ENCODE measurements around a stretch of chr10.

- PRO-cap, result no peak
Observed at GRCh38 chr10:91590276-91590820, 42.5 kb downstream of the PPP1R3C start.

GRCh38 chr10:91613131-91614095 is 19.5 kb downstream of the PPP1R3C start:
- PRO-cap, result no peak

DNA sequence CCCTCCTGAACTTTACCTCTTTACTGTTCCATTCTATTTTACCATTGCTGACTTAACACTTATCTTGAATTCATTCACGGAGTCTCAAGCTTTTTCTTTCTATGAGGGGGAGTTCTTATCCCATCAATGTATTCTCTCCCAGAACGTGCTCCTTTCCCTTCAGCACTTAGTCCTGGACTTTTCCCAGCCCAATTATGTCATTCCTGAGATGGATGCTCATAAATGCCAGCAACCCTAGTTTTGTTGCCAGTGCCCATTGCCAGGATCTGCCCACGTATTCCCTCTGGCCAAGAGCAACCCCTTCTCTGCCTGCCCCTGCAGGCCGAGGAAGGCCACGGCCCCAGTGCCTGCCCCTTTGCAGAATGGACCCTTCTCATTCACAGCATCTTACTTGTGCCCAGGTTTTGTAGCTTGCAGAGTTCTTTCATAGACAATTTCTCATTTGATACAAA is 67.4 kb upstream of the PPP1R3C start:
- PRO-cap, result no peak

GRCh38 chr10:92122724-92123511 is 168.0 kb downstream of the CPEB3 start:
- PRO-cap, result no peak

DNA sequence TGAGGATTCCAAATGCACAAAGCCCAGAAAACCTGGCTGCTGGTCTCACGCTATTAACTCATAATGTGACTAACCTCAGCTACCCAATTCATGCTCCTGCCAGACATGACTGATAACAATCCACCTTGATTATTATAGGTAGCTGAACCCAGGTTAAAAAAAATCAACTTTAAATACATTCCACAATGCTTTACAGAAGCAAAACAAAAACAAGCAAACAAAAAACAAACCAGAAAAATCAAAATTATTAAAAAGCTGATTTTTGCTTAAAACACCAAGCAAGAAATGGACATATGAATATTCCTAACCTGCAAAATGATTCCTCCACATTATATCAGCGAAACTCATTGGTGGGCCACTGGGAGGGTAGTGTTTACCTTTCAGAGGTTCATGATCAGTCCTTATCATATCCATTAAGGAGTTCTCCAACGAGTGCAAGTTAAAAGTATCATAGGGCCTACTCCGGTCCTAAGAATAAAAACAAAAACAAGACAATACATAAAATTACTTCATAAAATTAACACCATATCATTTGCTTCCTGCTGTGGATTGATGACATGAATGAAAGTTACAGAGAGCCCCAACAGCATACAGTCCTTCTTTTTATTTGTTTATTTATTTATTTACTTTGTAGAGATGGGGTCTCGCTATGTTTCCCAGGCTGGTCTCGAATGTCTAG is 98.6 kb downstream of the CPEB3 start:
- PRO-cap, result no peak

- PRO-cap, result no peak
Observed at GRCh38 chr10:92268818-92269258, 22.0 kb downstream of the CPEB3 start.

- PRO-cap, result unidirectional peak, plus-strand start at chr10:92573171; unidirectional peak, plus-strand start at chr10:92573253; unidirectional peak, plus-strand start at chr10:92573449
Observed at GRCh38 chr10:92573024-92573604, 779 bp downstream of the IDE start.

GRCh38 chr10:92590683-92591131 is 2.2 kb upstream of the KIF11 start:
- PRO-cap, result no peak

DNA sequence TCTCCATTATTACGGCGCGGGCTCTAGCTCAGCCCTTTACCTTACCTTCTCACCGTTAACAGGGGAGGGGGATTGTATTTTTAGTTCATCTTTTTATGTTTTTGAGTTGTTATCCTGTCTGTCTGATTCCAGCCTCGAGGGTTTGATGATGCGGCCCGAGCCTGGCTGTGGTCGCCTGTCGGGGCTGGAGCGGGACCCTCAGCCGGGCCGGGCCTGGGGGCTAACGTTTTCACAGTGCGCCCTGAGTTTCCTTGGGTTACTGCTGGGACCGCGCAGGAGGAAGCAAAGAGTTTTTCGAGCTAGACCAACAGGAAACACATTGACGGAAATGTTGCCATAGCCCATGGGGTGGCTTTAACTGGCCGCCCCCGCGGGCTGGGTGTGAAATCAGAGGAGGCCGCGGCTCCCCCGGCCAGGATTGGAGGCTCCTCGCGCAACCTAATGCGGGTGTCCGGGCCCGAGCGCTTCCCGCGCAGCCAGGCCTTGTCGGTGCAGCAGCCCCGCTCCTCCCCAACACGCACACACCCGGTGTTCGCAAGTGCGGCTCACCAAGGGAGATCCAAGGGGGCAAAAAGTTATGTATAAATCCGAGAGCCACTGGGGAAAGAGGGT is 1.8 kb downstream of the HHEX start:
- PRO-cap, result bidirectional peak, plus-strand start at position 384 of the sequence, minus-strand start at position 288 of the sequence

DNA sequence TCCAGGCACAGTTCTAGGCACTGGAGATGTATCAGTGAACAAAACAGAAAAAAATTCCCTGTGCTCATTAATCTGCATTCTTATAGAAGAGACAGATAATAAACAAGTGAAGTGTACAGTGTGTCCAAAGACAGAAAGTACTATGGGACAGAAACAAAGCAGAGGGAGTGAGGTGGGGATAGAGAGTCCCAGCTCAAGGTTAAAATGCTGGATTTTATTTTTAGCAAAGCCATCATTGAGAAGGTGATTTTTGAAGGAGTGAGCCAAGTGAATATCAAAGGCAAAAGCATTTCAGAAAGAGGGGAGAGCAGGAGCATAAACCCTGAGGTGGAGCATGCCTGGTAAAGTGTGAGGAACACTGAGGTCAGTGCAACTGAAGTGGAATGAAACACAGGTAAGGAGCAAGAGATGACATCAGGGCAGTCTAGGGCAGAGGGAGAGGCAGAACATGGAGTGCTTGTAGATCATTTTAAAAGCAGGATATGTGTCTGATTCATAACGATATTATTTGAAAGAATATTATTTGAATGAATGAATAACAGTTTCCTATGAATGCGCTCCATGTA is 21.7 kb upstream of the EXOC6 start:
- PRO-cap, result no peak

DNA sequence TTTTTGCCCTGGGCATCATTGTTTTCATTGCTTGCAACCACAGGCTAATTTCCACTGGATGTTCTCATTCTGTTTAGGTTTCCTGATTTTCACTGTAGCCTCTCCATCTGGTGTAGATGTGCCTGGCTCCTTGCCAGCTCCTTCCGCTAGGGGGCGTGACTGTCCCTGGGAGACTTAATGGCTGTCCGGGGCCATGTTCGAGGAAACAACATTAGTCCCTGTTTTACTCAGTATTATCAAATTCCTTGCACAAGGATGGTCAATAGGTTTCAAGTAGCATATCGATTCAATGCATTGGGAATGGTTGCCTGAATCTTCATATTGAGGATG is 9.2 kb upstream of the EXOC6 start:
- PRO-cap, result no peak

DNA sequence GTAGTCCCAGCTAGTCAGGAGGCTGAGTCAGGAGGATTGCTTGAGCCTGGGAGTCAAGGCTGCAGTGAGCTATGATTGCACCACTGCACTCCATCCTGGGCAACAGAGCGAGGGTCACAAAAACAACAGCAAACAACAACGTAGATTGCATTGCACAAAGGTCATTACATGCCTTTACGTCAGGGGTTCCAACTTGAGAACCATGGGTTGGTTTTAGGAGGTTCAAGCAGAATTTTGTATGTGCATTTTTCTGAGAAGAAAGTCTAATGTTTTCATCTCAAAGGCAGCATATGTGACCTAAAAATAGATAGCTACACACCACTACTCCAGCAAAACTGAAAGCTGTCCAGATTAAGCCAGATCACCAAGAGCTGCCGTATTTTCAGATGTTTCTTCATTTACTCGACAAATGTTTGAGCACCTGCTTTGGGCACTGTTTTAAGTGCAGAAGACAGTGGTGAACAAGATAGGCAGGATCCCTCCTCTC is 28.3 kb upstream of the CYP26C1 start:
- PRO-cap, result no peak

GRCh38 chr10:93078045-93078482 is 4.4 kb downstream of the CYP26A1 start:
- PRO-cap, result no peak

DNA sequence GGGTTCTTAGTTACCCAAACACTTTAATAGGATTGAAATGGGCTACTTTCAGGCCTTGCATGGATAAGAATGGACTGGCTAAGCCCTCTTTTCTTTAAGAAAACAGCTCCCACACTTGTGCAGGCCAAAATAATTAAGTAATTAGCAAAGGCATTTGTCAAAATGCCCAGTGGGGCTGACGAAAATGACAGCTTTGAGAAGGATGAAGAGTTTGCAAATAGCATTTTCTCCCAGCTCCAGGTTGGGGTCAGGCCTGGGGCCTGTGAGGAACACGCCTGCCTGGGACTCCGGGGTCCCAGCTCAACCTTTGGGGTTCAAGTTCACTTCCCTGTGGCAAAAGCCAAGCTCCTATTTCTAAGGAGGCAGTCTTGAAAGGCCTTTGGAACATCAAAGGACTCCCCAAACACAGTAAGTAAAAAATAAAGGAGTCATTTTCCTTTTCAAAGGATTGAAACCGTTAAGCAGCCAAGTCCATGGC is 201.0 kb downstream of the MYOF start:
- PRO-cap, result no peak

- PRO-cap, result no peak
Observed at GRCh38 chr10:93413094-93414009, 68.8 kb downstream of the MYOF start.

- PRO-cap, result bidirectional peak, plus-strand start at chr10:93438993, minus-strand start at chr10:93438911
Observed at GRCh38 chr10:93438873-93439281, 43.3 kb downstream of the MYOF start.

- PRO-cap, result bidirectional peak, plus-strand start at chr10:93459146, minus-strand start at chr10:93458853
Observed at GRCh38 chr10:93458715-93459444, 23.3 kb downstream of the MYOF start.

DNA sequence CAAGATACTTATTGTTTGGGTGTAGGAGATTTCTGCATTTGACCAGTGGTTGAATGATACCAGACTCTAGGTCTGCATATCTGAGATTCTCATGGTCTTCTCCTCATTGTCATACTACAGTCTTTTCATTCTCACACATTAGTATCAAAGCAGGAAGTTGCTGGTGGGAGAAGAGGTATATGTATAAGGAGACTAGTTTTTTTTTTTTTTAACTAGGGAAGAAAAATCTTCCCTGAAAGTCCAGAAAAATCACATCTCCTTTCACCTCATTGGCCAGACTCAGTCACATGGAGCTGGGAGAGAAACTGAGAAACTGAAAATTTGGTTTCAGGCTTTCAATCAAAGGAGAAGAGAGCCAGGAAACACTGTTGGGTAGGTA is 25.1 kb upstream of the SLC35G1 start:
- PRO-cap, result no peak

DNA sequence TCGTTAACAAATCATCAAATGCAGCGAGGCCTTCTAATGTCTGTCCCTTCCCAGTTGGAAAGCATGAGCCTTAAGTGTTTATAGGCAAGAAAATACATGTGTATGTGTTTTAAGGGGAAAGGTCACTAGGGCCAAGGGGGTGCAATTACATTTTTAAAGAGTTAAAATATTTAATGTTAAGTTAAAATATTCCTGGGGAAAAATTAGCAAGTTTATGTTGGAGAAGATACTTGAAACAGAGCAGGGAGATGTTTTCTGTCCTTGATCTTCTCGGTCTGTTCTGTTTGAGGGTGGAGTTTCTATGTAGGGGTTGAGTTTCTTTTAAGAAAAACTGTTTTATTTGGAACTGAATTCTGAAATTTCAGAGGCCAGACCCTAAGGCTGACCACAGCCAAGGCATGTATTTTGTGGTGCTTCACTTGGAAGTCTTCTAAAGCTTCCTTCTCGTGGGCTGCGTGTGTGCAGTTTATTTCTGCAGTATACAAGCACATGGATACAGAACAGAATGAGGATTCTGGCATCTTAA is 2.9 kb downstream of the SLC35G1 start:
- PRO-cap, result no peak

- PRO-cap, result no peak
Observed at GRCh38 chr10:94006575-94007635, 13.2 kb downstream of the PLCE1 start.